Thyroid gland (tissue), 7 donors: Measurements from ENCODE around the genes EPHB6, OR2A7, TPK1, EZH2 and KRBA1.

GRCh38 chr7:142805781-142806521, 35.2 kb downstream of the PRSS2 start:
- PRO-cap, 2 experiments: no peak in any of the 2 experiments
- RAMPAGE, long total RNA, 5 experiments: no peak in any of the 5 experiments

- PRO-cap, 2 experiments: peak in 2 of 2 experiments; most common plus-strand start chr7:142855106 (in 2); most common minus-strand start chr7:142854958 (in 1)
- RAMPAGE, long total RNA, 5 experiments: start-site peak on the plus strand in 4 of 5 experiments, at chr7:142855075-142855176 at its widest, 141 to 1,718 reads per replicate
These were observed at the start of gene EPHB6 for GRCh38 chr7:142854873-142855349. Gene EPHB6 (plus strand): TSS chr7:142855076.

DNA sequence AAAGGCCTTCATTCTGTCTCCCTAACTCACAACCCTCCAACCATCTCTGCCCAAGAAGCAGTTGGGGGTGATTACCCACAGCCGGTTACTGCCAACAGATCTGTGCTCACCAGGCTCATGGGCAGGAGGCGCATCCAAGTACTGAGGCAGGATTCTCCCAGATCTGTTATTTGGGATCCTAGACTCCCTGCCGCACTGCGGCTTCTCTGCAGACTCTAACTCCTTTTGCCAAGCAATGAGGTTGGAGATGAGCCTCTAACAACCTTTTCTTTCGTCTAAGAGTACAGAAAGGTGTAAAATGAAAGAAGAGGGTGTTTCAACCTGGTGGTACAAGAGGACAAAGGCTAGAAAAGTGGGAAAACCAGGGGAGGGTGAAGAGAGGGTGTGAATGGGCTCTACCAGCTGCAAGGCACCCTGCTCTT, 950 bp upstream of the LLCFC1 start:
- PRO-cap, 2 experiments: no peak in any of the 2 experiments
- RAMPAGE, long total RNA, 5 experiments: no peak in any of the 5 experiments

- PRO-cap, 2 experiments: no peak in any of the 2 experiments
- RAMPAGE, long total RNA, 5 experiments: no peak in any of the 5 experiments
These were observed 5.2 kb downstream of the LLCFC1 start for GRCh38 chr7:142944383-142945039.

- PRO-cap, 2 experiments: peak in 1 of 2 experiments; most common plus-strand start chr7:143288658 (in 1)
- RAMPAGE, long total RNA, 5 experiments: no peak in any of the 5 experiments
These were observed 672 bp downstream of the CASP2 start for GRCh38 chr7:143288498-143289548.

- PRO-cap, 2 experiments: no peak in any of the 2 experiments
- RAMPAGE, long total RNA, 5 experiments: no peak in any of the 5 experiments
These were observed 11.3 kb downstream of the CASP2 start for GRCh38 chr7:143299130-143300248.

DNA sequence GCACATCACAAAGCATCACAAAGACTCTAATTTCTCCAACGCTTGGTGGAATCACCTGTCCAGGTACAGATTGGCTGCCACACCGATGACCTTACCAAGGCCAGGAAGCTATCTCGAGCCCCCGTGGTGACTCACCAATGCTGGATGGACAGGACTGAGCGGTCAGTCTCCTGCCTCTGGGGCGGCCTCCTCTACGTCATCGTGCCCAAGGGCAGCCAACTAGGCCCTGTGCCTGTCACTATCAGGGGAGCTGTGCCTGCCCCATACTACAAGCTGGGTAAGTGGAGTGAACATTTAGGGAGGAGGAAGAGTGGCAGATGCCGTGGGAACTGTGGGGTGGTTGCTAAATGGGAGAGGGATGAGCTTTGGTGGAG, 55.4 kb upstream of the CTAGE6 start:
- PRO-cap, 2 experiments: no peak in any of the 2 experiments
- RAMPAGE, long total RNA, 5 experiments: no peak in any of the 5 experiments

- PRO-cap, 2 experiments: no peak in any of the 2 experiments
- RAMPAGE, long total RNA, 5 experiments: no peak in any of the 5 experiments
These were observed at the start of gene OR2A7 for GRCh38 chr7:144264507-144265224. Gene OR2A7 (minus strand): TSS chr7:144264792.

DNA sequence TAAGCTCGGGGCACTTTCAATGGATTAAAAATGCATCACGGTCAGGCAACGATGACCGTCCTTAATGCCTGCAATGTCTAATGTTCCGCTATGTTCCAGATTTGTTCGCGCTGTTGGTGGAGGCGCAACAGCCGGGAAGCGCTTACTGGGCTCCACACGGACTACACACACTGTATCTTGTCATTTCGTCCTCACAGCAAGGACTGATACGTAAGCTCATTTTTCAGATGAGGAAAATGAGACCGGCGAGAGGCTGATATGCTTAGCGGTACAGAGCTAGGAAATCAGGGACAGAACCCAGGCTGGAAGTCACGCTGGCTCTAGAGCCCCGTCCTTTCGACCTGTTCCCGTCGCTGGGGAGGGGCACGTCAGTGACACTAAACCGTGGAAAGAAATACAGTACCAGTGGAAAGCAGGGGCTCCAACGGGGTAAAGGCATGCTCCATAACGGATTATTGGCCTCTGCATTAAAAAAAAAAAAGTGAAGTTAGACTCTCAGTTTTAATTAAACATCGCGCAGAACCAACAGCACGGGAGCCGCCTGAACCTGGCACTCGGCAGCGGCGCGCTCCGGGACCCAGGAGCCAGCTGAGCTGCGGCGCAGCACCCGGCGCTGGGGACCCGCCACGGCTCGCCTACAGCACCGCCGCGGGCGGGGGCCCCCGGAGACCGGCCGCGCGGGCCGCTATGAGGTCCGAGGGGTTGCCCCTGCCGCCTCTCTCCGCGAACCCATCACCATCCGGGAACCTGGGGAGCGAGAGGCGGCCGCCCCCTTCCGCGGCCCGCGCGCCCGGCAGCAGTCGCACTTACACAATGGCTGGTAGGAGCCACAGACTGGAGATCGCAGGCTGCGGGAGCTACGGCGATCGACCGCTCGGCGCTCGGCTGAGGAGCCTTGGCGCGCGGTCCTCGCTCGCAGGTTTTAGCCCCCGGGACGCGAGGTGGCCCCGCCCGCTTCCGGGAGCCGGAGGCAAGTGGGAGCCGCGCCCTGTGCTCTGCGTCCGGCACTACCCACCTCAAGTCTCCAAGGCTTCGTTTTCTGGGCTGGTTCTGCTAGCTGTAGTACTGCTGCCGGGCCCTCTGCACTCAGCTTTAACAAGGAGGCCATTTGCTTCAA, at the start of gene TPK1:
TPK1 (minus strand) TSS at position 897 of the 1,117 bp plus-strand sequence.
- PRO-cap, 2 experiments: peak in 2 of 2 experiments; most common plus-strand start position 91 of the sequence (in 1); most common minus-strand start position 75 of the sequence (in 2)
- RAMPAGE, long total RNA, 5 experiments: start-site peak on the minus strand in 2 of 5 experiments, centred at positions 851 to 865 of the sequence, 45 to 58 reads per replicate

- PRO-cap, 2 experiments: no peak in any of the 2 experiments
- RAMPAGE, long total RNA, 5 experiments: no peak in any of the 5 experiments
These were observed 327.8 kb upstream of the C7orf33 start for GRCh38 chr7:148262678-148263254.

DNA sequence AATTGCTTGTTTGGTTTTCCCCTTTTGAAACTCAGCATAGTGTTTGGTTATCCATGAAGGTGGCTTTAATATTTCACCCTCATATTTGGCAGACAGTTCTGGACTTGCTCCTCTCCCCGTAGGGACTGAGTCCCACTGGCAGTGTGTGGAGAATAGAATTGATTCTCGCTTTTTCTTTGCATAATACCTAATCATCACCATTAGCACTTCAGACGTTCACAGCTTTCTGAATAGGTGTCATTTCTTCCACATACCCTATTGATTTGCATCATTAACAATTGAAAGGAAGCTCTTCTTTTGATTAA, 250.2 kb upstream of the C7orf33 start:
- PRO-cap, 2 experiments: no peak in any of the 2 experiments
- RAMPAGE, long total RNA, 5 experiments: no peak in any of the 5 experiments

DNA sequence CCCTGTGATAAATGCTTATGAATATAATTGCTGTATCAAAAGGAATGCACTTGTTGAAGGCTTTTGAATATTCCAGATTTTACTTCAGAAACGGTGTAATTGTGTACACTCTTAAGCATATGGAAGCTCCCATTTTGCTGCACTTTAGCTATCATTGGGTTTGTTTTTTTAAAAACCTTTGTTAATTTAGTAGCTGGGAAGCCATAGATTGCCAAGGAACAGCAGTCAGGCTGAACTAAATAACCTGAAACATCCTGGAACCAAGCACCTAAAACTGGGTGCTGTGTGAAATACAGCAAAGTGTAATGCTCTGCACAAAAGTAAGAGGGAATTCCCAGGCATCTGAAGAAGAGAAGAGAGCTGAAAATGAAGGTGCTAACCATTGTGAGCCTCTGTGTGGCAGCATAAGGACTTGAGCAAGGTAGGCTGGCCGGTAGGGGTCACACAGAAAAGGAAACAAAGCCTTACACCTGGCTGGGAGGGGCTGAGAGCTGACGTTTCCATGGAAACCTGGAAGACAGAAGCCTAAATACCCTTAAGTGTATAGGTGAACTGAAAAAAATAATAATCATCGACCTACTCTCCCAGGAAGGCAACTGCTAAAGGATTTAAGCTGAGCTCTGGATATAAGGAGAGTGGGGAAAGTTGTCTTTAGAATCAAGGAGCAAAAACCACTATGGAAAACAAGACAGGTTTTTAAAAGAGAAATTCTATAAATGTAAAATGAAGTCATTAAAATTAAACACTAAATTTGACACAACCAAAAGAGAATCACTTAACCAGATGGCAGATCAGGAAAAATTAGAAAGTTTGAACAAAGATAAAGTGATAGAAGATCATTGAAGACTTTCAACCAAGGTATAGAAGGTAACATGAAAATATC, 48.6 kb downstream of the CUL1 start:
- PRO-cap, 2 experiments: no peak in any of the 2 experiments
- RAMPAGE, long total RNA, 5 experiments: no peak in any of the 5 experiments

DNA sequence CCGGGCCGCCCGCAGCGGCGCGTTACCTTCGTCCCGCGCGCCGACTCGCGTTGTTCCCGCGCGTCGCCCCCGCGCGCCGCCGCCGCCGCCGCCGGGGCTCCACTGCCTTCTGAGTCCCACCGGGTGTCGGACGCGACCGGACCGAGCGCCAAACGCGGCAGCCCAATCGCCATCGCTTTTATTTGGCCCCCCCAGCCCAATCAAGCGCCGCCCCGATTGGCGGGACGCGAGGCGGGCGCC, at the start of gene EZH2:
EZH2 (minus strand) TSS at position 154 of the 240 bp plus-strand sequence.
- PRO-cap, 2 experiments: peak in 2 of 2 experiments; most common minus-strand start position 154 of the sequence (in 2)
- RAMPAGE, long total RNA, 5 experiments: no peak in any of the 5 experiments

GRCh38 chr7:149145053-149146017, 1.9 kb upstream of the ZNF398 start:
- PRO-cap, 2 experiments: no peak in any of the 2 experiments
- RAMPAGE, long total RNA, 5 experiments: no peak in any of the 5 experiments

GRCh38 chr7:149203694-149204596, 8.6 kb downstream of the ZNF282 start:
- PRO-cap, 2 experiments: no peak in any of the 2 experiments
- RAMPAGE, long total RNA, 5 experiments: no peak in any of the 5 experiments

DNA sequence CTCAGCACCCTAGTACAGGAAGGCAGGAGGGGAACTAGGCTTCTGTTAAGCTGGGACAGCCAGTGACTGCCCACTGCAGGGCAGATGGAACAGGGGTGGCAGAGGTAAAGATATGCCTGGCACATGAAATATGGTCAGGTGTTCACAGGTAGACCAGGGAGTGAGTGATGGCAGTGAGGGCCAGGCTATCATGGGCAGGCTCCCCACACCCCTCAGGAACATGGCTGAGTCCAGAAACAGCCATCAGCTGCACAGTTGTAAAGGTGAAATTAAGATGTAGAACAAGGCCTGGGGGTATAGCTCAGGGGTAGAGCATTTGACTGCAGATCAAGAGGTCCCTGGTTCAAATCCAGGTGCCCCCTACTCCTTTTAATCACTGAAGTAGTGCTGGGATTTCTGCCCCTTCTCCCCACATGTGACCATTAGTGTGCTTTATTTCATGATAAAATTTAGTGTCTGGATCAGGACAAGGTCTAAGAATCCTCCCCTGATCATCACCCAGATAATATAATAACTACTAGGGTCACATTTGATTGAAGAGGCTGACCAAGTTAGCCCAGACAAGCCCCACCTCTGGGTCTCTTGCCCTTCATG, 68.9 kb downstream of the ZNF783 start:
- PRO-cap, 2 experiments: no peak in any of the 2 experiments
- RAMPAGE, long total RNA, 5 experiments: no peak in any of the 5 experiments

GRCh38 chr7:149590113-149591150, 92.8 kb upstream of the ZNF746 start:
- PRO-cap, 2 experiments: no peak in any of the 2 experiments
- RAMPAGE, long total RNA, 5 experiments: no peak in any of the 5 experiments

DNA sequence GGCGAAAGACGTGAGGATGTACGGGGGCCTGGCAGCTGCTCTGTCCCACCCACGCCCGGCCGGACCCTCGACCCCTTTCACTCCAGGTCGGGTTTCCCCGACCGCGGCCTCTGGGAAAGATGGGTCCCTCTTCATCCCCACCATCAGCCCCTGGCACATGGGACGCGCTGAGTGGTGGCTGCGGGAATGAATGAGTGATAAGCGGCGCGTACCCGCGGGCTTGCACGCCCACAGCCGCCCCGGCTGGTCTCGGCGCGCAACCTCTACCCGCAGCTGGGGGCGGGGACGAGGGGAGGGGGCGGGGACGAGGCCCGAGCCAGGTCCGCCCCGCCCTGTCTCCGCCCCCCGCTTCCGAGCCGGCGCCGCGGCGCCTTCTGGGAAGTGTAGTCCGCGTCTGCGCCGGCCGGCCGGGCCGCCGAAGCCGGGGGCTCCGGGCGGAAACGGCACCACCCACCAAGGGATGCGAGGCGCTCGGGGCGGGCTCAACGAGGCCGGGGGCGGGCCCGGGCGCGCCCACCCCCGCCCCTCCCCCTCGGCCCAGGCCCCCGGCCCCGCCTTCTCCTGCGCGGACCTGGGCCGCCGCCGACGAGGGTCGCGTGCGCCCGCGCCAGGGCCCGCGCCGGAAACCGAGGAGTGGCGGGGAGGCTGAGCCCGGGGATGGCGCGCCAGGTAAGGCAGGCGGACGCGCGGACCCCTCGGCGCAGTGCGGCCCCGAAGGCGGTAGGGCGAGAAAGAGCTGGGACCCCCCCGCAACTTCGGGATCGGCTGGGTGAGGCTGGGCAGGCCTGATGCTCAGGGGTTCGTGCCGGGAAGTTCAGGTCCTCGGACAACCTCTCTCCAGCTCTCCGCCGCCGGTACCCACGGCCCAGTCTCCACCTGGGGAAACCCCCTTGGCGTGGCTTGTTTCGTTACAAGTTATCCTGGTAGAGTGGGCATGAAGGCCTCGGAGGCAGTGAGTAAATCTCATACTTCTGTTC, at the start of gene KRBA1:
KRBA1 (plus strand) TSS at position 554 of the 977 bp plus-strand sequence.
- PRO-cap, 2 experiments: peak in 2 of 2 experiments; most common plus-strand start position 384 of the sequence (in 2); most common minus-strand start position 188 of the sequence (in 1)
- RAMPAGE, long total RNA, 5 experiments: start-site peak on the plus strand in 1 of 5 experiments, centred at position 578 of the sequence, 38 reads per replicate

DNA sequence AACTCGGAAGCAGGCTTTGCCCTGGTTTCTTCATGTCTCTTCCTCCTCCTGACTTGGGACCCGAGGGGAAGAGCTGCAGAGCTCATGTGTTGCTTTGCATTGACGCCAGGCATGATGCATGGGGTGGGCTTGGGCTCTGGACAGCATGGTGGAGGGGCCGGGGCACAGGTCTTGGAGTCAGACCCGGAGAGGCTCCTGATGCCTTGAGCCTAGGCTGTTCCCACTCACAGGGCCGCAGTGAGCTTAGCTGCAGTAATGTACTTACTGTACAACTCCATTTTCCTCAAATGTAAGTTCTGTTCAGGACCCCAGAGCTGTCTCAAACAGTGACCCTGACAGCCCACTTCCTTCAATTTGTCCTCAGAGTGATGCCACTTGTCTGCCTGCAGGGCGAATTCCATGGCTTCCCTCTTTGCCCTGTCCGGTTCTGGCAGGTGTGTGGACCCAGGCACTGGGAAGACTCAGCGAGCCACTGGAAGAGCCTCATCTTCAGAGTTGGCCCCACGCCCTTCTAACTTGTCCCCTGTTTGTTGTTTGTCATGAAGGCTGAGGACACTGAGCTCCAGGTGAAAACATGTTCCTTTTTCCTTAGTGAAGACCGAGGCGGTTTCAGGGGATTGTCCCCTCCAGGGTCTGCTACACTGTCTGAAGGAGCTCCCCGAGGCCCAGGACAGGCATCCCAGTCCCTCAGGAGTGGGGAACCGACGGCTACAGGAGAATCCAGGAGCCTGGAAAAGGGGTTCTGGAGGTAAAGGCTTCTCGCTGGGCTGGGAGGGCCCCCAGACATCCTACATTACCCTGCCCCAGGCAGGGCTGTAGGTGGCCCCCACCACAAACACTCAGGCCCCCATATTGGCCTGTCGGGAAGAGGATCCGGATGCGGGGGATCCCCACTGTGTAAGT, 8.6 kb downstream of the KRBA1 start:
- PRO-cap, 2 experiments: no peak in any of the 2 experiments
- RAMPAGE, long total RNA, 5 experiments: no peak in any of the 5 experiments

- PRO-cap, 2 experiments: no peak in any of the 2 experiments
- RAMPAGE, long total RNA, 5 experiments: no peak in any of the 5 experiments
These were observed 10.0 kb upstream of the ZNF467 start for GRCh38 chr7:149783440-149783790.